GM19240 (cell line): ENCODE measurements around the gene RSAD2.

GRCh38 chr2:5725654-5726257, 33.6 kb downstream of the SOX11 start:
- RRBS: 12% methylated on average over 4 of the region's 19 CpGs

DNA sequence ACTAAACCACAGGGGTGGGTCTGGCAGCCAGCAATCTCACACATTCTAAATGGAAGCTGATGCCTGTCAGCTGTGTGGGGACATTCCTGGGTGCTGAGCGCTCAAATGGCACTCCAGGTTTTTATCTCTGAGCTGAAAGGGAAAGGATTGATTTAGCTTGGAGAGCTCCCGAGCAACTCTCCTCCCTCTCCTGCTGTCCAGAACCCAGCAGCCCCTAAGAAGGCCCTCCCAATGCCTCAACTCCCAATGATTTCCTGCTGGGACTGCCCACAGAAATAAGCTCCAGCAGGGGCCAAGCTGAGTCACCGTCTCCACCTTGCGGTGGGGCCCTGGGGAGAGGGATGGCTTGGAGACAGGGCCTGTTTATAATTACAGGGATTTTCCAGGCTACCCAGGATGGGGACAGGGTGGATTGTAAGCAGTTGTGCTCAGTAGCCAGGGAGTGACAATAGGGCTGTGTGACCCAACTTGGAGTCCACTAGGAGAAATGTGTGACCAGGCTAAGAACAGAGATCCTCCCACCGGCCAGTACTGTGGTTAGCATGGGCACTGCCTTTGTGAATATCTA, 223.1 kb downstream of the SOX11 start:
- RRBS: no CpG with 5 or more reads among the region's 5 CpGs

DNA sequence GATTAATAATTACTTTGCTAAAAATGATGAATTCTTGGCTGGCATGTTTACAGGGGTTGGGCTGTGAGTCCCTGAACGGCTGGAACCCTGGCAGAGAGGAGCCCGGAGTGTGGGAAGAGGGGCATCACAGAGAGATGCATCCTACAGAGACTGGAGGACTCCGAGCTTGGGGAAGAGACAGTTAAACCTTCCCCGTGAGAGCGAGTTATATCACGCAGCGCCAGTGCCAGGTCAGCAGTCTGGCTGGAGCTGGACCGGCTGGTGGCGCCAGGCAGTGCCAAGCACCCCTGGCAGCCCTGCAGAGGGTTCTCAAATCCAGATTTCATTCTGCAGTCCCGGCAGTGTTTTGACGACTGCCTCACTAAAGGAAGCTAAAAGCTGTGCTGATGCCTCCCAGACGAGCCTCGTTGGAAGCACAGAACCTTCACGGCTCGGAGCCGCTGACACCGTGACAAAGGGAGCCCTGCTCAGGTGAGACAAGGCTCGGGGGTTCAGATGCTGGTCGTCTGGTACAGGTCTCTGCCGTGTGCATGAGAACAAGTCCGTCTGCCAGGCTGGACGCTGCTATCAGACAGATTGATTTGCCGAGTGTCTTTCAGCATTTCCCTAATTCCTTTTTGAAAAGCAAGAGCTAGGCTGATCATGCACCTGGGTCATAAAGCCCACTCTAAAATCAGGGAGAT, 240.4 kb downstream of the SOX11 start:
- RRBS: 85% methylated on average over 3 of the region's 23 CpGs

DNA sequence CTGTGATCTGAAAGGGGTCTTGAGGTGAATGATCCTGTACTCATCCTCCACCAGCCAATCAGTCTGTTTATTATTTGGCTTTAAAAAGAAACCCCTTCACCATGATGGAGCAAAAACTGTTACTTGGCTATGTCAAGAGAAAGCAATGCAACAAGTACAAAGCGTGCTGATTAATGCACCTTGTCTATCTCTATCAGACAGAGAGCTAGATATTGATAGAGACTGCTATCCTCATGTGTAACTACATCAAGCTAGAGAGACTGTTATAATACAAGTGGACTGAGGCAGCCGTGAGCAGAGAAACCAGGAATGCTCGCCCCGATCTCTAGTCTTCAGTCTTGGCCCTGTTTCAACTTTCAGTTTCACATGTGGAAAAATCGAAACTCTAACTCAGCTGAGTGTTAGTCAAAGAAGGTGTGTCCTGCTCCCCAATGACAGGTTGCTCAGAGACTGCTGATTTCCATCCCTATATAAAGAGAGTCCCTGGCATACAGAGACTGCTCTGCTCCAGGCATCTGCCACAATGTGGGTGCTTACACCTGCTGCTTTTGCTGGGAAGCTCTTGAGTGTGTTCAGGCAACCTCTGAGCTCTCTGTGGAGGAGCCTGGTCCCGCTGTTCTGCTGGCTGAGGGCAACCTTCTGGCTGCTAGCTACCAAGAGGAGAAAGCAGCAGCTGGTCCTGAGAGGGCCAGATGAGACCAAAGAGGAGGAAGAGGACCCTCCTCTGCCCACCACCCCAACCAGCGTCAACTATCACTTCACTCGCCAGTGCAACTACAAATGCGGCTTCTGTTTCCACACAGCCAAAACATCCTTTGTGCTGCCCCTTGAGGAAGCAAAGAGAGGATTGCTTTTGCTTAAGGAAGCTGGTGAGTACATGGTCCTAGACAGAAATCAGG, at the start of gene RSAD2:
Gene RSAD2, plus strand, starts transcription at position 500 of the 899 bp plus-strand sequence.
- RRBS: no CpG with 5 or more reads among the region's 9 CpGs

DNA sequence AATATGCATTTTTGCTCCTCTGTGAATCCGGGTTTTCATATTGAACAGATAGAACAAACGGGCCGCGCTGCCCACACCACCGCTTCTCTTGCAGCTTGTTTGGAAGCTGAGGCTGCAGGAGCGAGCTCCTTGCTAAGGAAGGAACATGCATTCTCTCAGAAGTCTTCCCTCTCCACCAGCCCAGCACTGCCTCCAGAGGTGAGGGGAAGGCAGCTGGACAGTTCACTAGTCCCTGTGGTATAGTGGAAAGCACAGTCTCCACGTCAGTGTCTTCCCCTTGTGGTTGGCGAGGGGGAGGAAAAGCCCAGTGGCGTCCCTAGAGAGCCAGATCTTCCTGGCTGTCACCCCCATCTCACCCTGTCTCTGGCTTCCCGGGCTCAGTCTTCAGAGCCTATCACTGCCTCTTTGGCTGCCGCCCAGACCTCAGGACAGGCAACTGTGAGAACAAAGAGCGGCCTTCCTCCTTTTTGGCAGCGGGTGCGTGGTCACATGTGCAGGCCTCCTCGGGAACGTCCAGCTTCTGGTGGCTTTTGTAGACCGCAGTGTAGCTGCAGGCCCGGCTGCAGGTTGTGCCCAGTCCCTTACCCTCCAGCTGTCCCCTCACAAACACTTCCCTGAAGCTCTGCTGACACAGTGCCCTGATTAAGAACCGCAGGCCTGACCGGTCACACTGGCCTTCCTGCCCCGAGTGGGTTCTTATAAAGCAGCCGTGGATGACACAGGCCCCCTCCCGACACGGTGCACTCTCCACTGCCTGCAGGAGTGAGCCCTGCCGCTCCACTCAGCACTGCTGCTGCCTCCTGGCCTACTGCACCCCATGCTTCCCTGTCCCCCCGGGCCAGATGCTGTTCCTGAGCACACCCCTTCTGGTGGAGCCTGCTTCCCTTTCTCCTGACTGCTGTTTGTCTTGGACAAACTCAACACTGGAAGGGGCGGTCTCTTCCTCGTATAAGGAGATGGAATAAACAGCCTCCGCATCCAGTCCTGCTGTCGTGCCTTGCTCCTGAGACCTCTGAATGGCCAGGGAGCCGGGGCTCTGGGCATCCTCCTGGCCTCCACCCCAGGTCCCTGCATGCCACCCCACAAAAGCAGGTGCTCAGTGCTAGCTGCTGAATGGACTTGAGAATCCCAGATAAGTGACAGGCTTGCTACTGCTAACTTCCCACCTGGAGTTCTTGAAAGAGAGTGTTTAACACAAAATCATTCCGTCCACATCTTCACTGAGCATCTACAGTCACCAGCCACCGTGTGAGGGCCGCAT, 91.0 kb downstream of the RNF144A start:
- RRBS: 41% methylated on average over 3 of the region's 34 CpGs

DNA sequence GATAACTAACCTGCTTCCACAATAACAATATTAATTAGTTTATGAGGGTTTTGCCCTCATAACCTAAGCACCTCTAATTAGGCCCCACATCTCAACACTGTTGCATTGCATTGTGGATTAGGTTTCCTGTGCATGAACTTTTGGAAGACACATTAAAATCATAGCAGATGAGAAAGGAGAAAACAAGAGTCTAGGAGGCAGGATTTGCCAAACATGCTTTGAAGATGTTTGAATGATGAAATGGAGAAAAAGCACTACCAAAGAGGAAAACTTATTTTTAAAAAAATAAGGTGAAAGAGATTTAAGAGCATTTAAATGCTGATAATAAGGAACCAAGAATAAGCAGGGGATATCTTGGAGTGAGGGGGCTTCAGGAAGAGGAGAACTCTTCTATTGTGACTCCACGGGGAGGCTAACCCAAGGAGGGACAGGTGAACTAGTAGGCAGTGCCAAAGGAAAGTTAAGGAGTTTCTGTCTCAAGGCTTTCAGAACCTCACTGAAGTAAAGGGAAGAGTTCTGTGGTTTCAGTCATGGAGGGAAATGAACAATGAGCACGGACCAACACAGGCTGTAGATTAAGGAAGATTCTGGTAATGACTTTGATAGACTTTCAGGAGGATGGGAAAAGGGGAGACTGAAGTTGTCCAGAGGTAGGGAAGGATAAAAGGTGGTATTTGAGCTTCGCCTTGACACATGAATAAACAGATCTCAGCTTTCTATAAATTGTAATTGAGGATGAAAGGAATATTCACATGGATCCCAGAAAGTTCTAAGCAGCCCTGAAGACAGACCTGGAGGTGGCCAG, 147.1 kb downstream of the RNF144A start:
- RRBS: no CpG with 5 or more reads among the region's 3 CpGs

- RRBS: 63% methylated on average over 4 of the region's 9 CpGs
These were observed 546.6 kb upstream of the ID2 start for GRCh38 chr2:8135223-8135731.

DNA sequence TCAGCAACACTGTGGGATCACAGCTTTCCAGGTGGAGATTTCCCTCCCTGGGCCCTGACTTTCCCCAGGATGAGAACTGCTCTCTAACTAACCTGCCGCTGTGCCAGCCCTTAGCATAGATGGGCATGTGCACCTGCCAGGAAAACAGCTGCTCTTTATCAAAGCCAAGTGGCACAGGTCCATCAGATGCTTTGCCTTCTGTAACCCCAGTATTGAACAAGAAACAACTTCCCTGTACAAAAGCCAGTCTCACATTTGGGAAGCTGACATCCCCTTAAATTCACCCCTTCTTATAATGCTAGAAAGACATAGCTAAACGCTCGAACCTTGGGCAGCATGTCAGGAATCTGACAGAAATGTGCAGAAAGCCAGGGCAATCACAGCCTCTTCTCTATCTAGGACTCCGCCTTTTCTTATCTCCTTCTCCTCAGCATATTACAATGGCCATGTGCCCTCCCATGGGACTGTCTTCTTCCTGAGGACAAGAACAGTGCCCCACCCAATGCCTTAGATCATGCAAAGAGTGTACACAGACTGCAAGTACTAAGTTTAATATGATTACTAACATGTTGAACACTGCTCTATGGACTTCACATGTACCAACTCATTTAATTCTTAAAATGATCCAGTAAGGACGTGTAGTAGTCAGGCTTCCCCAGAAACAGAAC, 535.3 kb upstream of the ID2 start:
- RRBS: no CpG with 5 or more reads among the region's 5 CpGs

- RRBS: no CpG with 5 or more reads among the region's 2 CpGs
These were observed 344.7 kb upstream of the ID2 start for GRCh38 chr2:8337265-8337529.

- RRBS: no CpG with 5 or more reads among the region's 14 CpGs
These were observed 48.1 kb upstream of the ID2 start for GRCh38 chr2:8633648-8634176.

- RRBS: no CpG with 5 or more reads among the region's 3 CpGs
These were observed 2.1 kb downstream of the ID2 start for GRCh38 chr2:8683917-8684380.

DNA sequence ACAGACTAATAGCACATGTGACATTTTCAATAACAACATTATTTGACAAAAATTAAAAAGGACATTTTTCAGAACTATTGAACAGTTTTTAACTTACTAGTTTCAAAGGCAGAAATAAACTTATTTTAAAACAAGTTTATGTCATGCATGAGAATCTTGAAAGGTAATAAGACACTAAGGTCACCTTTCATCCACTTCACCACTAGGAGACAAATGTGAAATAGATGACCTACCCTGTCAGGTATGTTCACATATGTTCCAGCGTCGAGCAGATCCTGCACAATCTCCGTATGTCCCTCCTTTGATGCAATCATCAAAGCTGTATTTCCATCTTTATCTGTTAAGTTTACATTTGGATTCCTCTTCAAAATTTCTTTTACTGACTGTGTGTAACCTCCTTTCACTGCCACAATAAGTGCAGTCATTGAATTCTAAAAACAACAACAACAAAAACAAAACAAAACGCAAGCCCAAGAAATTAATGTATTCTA, 34.7 kb downstream of the KIDINS220 start:
- RRBS: no CpG with 5 or more reads among the region's 4 CpGs

DNA sequence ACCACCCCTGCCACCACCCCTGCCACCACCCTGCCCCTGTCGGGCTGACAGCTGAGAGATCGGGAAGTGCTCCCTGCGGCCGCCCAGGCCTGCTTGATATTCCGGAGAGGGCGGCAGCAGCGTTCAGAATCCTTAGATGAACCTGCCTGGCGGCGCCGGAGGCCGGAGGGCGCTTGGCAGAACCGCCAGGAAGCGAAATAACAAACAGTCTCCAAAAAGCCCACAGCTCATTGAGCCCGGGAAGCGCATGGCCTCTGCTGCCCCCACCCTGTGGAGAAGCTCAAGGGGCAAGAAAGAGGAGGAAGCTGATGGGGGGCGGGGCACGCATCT, 92.2 kb upstream of the MBOAT2 start:
- RRBS: 41% methylated on average over 11 of the region's 18 CpGs

DNA sequence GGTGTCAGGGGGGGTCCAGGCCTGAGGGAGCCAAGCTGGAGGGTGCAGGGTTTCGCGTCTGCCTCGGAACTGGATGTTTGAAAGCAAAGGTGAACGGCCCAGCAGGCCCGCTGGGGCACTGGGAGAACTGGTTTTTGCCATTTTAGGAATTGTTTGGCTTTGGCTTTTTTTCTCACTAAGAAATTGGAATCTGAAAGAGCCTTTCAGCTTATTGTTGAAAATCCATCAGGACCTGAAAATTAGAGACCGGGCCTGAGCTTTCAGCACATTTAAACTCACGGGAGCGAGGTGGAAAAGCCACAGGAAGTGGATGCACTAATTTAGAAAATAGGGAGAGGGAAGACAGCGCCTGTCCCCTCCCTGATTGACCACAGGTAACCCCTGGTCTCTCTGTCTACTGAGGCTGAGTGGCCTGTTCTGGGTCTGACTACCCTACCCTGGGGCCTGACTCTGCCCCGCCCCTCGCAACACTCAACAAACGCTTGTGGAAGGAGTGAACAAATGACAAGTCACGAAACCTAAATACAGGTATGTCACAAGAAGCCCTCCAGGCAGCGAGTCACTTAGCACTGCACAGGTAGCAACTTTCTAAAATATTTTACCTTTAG, 100.3 kb upstream of the MBOAT2 start:
- RRBS: no CpG with 5 or more reads among the region's 14 CpGs

GRCh38 chr2:9116381-9116685, 90.3 kb upstream of the ASAP2 start:
- RRBS: no CpG with 5 or more reads among the region's 6 CpGs

GRCh38 chr2:9168228-9168461, 38.5 kb upstream of the ASAP2 start:
- RRBS: no CpG with 5 or more reads among the region's 5 CpGs

DNA sequence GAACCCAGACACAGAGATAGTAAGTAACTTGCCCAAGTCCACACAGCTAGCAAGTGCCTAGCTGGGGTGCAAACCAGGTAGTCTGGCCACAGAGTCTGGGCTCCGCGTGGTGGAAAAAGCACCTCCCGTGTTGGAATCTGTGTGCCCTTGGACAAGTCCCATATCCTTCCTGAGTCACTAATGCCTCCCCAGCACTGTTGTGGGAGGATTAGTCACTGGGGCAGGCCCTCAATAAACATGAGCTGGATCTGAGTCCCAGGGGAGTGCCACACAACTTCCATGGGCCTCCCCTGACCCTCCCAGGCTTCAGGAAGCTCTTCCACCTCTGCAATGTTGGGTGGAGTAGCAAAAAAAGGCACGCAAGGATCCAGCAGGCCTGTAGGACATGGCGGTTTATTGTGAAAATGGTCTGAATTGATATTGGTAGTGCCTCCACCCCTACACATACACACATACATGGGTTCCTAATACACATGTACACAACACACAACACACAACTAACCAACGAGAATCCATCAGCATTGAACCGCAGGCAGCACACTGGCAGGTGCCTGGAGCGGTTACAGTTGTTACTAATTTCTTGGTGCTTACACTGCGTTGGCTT, 26.7 kb upstream of the ASAP2 start:
- RRBS: no CpG with 5 or more reads among the region's 9 CpGs

DNA sequence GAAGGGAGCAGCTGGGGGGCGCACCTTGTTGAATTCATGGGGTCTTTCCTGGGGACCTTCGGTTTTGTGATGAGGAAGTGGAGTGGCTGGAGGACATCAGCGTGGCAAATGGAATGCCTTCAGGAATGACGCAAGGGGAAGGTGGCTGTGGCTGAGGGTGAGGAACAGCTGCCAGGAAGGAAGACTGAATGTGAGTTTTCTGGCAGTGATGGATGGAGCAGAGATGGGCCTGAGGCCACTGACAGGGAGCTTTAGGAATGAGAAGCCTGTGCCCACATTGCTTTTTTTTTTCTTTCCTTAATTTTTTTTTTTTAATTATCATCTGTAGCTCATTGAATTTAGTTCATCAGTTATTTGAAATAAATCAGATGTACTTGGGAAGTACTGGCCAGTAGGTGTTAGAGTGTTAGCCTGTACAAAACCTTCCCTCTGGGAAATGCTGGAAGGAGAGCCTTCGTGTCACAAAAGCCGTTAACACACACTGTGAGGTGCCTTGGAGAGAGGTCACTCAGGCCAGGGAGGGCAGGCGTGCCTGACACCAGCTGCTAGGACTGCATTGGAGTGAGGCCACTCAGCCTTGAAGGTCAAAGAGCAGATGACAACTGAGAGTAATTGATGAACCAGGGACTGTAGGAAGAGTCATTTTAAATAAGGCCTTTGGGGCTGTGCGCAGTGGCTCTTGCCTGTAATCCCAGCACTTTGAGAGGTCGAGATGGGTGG, 45.2 kb downstream of the ASAP2 start:
- RRBS: no CpG with 5 or more reads among the region's 9 CpGs

- RRBS: no CpG with 5 or more reads among the region's 7 CpGs
These were observed 81.1 kb downstream of the ASAP2 start for GRCh38 chr2:9287702-9288188.

GRCh38 chr2:9311414-9312233, 105.0 kb downstream of the ASAP2 start:
- RRBS: no CpG with 5 or more reads among the region's 15 CpGs